ENCODE data around the gene SCRN1.

DNA sequence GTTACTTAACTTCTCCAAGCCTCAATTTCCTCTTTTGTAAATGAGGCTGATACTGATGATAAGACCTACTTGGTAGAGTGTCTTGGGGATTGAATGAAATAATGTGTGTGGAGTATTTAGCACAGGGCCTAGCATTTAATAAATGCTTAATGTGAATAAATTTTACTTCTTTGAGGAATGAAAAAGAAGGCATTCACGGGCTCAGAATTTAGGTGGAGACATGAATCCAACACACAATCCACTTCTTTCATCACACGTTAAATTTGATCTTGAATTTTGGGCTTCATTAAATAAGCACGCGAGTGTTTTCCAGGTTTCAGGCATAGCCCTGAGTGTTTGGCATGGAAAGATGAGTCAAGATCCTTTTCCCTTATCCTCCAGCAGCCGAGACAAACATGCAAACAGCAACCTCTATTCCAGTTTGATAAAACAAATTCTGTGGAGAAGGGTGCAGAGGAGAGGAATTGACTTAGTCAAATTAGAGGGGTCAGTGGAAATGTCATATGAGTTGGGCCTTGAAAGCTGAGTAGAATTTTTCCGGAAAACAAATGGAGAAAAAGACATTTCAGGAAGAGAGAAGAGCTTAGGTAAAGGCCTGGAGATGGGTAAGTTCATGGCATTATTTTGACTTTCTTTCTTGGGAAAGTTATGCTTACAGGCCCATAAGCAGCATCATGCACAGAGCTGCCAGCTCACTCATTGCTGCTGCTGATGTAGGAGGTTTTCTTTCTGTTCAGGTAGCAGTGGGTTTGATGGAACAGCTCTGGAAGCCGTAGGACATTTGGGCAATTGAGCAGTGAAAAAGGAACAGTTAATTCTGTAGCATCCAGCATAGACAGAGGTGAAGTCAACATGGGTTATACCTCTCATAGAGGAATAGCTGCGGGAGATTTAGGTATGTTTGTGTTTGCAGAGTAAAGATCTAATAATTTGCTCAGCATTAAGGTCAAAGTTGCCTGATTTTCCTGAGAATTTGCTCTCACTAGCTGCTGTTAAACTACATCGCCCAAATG lies 3.1 kb downstream of the CHN2 start:
- PRO-cap = no peak

- PRO-cap = no peak
These were observed 5.2 kb downstream of the CHN2 start for GRCh38 chr7:29199598-29200401.

DNA sequence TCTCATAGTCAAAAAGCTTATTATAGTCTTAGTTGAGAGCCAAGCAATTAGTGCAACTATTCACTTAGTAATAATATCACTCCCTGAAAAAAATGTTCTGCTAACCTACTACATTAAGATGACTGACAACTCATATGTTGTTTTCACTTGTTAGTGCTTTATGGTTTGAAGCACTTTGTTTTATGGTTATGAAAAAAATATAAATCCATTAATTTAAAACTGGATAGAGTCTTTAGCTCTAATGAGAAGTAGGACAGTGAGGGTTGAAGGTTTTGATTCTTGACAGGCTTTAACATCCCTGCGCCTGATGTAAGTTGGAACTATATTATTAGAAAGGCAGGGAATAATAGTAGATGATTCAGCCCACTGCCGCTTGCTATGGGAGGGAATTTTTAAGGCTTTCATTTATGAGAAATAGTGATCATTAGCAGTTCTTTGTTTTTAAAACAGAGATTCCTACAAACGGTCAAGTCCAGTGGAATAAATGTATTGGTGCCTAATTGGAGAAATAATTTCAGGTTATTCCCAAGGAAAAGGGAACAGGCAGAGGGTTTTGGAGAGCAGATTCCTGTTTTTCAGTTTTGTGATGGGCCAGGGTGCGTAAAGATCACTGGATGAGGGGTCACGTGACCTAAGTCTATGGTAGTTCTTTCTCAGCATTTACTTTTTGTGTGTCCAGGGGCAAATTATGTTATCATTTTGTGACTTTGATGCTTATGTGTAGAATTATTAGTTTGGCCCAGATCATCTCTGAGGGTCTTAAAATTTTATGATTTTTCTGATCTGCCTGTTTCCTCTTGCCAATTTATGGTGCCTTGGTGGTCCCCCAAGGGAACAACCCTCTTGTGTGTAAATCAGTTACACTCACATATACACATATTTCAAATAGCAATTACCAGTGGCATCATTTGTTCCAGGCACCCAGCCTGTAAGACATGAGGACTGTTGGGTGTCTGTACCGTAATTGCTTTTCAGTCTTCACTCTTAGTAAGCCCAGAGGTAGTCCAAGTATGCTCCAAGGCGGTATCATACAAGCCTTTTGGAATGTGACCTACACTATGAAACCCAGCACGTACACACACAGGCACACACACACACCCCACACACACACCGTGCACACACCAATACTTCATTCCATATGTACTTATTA lies 15.1 kb downstream of the CHN2 start:
- PRO-cap = no peak

GRCh38 chr7:29285338-29285874 lies 90.8 kb downstream of the CHN2 start:
- PRO-cap = no peak

GRCh38 chr7:29398262-29398654 lies 165.4 kb upstream of the PRR15 start:
- PRO-cap = no peak

- PRO-cap = no peak
These were observed 163.2 kb upstream of the PRR15 start for GRCh38 chr7:29400336-29400933.

- PRO-cap = no peak
These were observed 77.3 kb downstream of the WIPF3 start for GRCh38 chr7:29883662-29884035.

- PRO-cap = no peak
These were observed 66.5 kb downstream of the SCRN1 start for GRCh38 chr7:29922840-29923687.

GRCh38 chr7:29926247-29927221 lies 63.1 kb downstream of the SCRN1 start:
- PRO-cap = no peak

DNA sequence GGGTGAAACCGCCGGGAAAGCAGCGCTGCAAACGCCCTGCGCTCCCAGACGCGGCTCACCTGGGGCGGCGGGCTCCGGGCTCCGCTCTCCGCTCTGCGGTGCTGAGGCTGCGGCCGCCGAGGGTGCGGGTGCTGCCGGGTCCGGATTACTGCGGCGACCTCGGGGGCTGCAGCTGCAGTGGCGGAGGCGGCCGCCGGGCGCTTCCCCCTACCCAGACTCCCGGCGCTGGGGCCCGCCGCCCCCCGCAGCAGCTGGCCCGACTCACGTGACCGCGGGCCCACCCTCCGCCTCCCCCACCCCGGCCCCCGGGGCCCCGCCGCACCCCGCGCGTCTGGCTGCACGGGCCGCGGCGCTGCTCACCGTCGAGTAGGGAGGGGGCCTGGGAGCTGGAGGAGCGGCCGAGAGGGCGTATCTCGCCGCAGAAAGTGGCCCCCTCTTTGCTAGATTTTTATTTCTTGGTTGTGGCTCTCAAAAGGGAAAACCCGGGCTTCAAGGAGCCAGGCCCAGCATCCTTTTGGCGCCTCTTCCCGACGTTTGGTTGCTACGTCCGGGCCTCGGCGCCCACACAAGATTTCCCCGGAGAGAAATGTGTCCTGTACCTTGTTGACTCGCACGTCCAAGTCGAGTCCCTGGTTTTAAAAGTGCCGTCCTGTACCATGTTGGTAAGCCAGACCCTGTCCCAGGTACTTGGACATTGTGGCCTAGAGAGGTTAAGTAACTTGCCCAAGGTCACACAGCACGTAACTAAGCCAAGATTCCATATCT lies at the start of gene SCRN1:
TSS of gene SCRN1 (minus strand) at position 219 of the 765 bp plus-strand sequence.
- PRO-cap = bidirectional peak, plus-strand start at position 369 of the sequence, minus-strand start at position 218 of the sequence

GRCh38 chr7:30137069-30137528 lies 2.3 kb downstream of the MTURN start:
- PRO-cap = no peak

DNA sequence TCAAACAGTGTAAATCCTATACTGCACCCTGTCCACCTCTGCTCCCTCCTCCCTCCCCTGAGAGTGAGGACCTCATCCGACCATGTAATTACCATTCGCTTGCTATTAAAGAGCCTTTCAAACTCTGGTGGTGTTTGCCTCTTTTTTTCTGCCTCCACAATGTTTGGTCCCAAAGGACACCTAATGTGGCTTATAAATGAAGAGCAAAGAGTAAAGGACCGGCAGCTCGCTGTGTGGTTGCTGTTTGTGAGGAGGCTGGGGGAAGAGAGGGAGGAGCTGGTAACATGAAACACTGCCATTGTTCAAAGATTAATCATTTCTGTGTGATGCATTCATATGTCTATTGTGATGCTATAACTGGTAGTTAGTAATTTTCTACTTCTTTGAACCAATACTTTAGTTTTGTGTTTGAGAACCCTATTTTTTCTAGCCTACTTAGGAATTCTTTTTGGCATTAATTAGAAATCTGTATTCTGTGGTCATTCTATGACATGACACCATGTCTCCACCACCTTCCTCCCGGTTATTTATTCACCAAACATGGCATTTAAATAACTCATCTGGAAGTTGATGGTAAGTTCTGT lies 27.9 kb downstream of the MTURN start:
- PRO-cap = no peak

GRCh38 chr7:30321842-30322928 lies 37.8 kb downstream of the ZNRF2 start:
- PRO-cap = no peak

GRCh38 chr7:30430298-30430776 lies 48.2 kb downstream of the NOD1 start:
- PRO-cap = no peak

GRCh38 chr7:30432806-30433380 lies 45.7 kb downstream of the NOD1 start:
- PRO-cap = no peak

- PRO-cap = bidirectional peak, plus-strand start at chr7:30505079, minus-strand start at chr7:30504798
These were observed 347 bp upstream of the GGCT start for GRCh38 chr7:30504915-30505436.

DNA sequence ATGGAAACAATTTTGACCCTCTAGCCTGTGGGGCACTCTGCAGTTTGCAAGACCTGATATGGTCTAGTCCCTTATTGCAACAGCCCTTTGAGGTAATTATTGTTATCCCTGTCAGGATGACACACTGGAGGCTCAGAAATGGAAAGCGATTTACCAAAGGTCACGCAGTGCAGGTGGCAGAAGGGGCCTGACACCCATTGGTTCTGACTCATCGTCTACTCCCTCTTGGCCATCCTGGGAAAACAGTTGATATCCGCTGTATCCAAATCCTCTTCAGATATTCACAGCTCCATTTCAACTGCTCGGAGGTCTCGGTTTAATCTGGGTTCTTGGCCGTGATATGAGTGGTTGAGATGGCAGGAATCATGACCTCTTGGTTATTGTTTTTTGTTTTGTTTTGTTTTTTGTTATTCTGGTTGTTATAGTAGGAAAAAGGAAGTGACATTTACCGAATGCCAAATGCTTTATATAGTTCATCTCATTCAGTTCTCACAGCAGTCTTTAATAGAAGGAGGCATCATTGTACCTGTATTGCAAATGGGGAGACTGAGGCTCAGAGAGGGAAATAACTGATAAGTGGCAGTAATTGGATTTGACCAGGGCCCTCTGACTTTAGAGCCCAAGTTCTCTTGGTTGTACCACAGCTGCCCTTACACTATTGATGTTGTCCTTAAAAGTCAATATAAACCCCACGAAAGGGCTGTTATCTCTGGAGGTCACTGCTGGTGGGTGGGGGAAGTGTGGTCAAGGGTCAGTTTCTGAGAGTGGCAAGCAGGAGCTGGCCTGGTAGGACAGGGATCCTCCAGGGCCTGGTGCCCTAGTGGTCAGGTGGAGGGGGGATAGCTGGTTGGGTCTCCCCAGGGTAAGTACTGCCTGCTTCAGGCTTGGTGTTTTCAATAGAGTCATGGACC lies 44.4 kb upstream of the AQP1 start:
- PRO-cap = no peak

GRCh38 chr7:30898600-30898949 lies 13.1 kb upstream of the AQP1 start:
- PRO-cap = no peak

DNA sequence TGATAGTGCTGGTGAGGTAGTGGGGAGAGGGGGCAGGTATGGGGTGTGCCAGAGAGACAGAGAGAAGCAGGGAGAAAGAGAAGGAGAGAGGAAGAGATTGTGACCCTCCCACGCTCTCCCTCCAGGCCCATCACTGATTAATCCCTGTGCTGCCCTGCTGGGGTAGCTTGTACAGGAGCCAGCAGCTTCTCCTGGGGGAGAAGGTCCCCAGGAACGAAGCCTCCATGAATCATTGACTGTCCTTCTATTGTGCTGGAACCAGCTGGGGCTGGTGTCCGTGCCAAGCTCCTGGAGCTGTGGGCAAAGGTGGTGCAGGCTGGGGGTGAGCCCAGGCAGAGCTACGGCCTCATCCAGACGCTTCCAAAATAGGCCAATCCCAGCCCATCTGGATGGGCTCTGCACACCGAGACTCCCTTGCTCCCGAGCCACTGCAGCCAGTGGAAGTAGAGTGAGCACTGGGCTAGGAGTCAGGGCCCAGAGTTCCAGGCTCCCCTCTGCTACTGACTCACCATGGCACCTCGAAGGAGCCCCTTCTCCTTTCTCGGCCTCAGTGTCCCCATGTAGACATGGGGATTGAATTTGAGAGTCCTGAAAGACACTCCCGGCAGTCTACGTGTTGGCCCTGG lies 21.0 kb downstream of the AQP1 start:
- PRO-cap = no peak

DNA sequence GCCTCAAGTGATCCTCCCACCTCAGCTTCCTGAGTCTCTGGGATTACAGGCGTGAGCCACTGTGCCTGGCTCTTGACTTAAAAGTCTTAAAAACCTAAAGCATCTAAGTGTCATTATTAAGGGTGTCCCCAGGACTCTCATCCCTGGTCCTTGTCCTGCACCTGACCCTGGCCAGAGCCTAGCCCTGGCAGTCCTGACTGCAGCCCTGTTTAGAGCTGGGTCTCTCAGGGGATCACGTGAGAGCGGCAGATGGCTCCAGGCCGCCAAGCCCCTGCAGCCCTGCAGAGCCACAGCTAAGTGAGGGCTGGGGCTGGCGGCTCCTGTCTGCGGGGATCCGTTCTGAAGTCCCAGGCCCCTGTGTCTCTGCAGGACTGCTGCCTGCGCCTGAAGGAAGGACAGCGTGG lies 25.5 kb upstream of the GHRHR start:
- PRO-cap = no peak